ENCODE results near the gene ATP6V1F.

DNA sequence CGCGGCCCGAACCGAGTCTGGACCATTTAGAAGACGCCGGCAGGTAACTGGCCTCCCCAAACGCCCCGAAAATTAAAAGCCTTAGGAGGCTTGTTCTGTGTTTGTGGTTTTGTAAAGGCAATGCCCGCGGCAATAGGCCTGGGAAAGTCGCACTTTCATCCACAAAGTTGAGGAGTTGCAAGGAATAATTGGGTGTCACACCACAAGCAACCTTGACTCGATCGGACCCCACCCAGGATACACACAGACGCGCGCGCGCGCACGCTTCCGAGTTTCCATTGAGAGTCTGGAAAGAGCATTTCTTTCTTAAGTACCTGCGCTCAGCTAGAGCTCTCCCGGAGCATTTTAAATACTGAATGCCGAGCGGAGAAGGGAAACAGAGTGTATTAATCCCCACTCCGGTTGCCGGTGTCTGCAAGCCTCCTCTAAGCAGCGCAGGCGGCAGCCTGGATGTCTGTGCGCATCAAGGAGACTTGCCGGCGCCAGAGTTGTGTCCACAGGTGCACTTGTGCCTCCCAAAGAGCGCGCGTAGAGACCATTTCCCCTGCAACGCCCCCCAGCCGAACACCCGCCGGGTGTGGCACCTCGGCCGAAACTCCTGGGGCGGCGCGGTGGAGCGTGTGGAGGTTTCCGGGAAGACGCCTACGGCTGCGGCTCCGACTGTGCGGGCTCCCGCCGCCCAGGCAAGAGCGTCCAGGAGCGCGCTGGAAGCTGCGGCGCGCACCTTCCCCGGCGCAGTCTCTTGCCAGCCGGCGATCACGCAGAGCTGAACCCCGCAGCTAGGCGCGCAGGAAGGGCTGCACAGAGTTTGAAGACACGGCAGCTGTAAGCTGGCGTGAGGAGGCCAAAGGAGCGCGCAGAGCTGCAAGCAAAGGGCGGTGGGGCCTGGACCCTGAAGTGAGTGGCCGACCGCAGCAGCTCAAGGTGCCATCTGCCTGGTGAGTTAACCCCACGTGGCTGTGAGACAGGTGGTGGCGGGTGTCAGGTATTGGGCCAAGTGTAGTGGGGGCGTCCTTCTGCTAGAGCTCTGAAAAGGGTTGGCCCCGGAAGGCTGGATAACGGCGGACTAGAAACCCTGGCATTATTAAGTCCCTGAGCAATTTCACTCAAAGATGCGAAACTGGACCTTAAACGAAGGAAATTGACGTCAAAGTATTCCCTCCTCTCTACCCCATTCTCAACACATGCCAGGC, 1.2 kb upstream of the FEZF1 start:
- RRBS = 18% methylated on average over 21 of the region's 83 CpGs

DNA sequence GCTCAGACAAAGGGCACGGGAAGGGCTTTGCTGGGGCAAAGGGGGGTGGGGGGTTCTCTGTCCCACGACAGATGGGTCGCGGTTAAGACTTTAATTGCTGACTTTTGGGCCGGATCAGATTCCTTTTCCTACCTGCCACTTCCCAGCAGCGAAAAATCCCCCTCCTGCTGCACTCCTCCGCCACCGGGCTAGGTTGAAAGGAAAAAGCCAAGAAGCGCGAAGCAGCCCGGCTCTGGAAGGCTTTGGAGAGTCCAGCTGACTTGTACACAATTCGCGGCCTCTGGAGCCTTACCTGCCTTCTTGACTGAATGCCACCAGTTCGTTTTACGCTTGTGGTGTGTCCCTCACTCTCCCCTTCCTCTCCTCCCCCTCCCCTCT, 2.6 kb upstream of the FEZF1 start:
- RRBS = 19% methylated on average over 3 of the region's 15 CpGs

- RRBS = no CpG with 5 or more reads among the region's 1 CpG
Measured at GRCh38 chr7:123512969-123513452, 21.4 kb downstream of the IQUB start.

DNA sequence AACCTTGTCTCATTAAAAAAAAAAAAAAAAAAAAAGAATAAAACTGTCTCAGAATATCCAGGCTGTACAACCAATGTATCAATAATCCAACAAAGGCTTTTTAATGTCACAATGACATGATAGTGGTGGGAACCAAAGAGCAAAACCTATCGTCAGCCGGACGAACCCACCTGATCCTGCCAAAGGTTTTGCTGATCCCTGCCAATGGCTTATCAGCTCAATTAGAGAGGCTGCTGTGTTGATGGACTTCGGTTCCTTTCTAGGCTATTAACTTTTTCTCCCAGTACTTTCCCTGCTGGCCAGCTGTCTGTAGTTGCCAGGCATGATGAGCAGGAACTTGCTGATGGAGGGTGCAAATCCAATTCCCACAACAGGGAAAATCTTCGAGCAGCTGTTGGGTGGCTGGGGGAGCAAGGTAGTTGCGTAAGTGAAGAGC, 2.3 kb downstream of the LMOD2 start:
- RRBS = no CpG with 5 or more reads among the region's 6 CpGs

GRCh38 chr7:124952495-124952928, 22.9 kb upstream of the POT1 start:
- RRBS = no CpG with 5 or more reads among the region's 4 CpGs

GRCh38 chr7:127731369-127731693, 79.3 kb downstream of the SND1 start:
- RRBS = no CpG with 5 or more reads among the region's 6 CpGs

- RRBS = no CpG with 5 or more reads among the region's 6 CpGs
Measured at GRCh38 chr7:127995052-127995806, 36.0 kb downstream of the LRRC4 start.

GRCh38 chr7:128032741-128033274, 1.6 kb upstream of the LRRC4 start:
- RRBS = 86% methylated on average over 7 of the region's 22 CpGs

DNA sequence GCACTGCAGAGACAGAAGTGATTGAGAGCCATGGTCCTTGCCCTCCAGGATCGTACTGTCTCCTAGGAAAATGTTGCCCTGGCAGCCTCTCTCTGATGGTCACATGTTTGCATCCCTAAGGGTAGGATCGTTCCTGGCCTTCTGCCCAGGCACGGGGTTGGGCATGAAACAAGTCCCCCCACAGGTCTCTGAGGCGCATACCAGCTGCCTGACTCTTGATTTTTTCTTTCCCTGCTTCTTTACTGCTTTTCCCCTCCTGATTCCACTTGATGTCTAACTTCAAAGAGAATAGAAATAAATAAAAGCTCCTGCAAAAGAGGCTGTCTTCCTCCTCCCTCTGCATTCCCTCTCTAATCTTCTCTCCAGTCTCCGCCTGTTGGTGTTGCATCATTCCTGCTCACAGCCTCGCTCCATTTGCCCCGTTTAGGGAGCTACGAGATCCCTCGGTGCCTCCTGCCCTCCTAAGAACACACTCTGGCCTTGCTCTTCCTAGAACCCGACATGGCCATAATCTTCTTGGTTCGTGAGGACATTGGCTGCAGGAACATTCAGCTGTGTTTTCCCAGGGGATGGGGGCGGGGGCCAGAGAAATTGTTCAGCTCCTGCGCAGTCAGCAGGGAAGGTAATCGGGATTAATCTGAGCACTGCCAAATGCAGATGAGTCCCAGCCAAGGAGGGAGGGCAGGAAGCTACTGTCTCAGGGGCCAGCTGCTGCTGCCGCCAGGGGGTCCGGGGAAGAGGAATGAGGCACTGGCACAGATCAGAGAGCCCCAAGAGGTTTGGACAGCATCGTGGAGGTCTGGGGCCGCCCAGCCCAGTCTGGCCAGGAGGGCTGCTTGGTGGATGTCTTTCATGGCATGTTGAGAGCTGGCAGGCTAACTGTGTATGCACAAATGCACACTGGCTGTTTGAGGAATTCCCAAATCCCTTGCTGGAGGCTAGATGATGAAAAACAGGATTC, 26.1 kb downstream of the LEP start:
- RRBS = no CpG with 5 or more reads among the region's 18 CpGs

- RRBS = 31% methylated on average over 7 of the region's 48 CpGs
Measured at GRCh38 chr7:128271333-128272077, 30.4 kb downstream of the LEP start.

- RRBS = no CpG with 5 or more reads among the region's 3 CpGs
Measured at GRCh38 chr7:128338483-128339064, 5.1 kb downstream of the RBM28 start.

DNA sequence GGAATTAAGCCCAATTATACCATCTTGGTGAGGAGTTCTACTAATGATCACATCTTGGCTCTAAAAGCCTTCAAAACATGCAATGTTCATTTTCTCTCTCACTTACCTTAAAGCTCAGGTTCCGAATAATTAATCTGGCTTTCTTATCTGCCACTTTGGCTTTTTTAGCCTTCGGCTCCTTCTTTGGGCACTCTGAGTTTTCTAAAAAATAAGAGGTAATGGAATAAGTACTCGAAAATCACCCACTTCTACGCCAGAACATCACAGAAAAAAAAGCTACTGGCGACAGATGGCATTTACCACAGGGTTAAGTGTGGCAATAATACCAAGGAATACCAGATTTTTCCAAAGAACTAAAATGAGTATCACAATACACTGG, 4.6 kb downstream of the RBM28 start:
- RRBS = no CpG with 5 or more reads among the region's 5 CpGs

DNA sequence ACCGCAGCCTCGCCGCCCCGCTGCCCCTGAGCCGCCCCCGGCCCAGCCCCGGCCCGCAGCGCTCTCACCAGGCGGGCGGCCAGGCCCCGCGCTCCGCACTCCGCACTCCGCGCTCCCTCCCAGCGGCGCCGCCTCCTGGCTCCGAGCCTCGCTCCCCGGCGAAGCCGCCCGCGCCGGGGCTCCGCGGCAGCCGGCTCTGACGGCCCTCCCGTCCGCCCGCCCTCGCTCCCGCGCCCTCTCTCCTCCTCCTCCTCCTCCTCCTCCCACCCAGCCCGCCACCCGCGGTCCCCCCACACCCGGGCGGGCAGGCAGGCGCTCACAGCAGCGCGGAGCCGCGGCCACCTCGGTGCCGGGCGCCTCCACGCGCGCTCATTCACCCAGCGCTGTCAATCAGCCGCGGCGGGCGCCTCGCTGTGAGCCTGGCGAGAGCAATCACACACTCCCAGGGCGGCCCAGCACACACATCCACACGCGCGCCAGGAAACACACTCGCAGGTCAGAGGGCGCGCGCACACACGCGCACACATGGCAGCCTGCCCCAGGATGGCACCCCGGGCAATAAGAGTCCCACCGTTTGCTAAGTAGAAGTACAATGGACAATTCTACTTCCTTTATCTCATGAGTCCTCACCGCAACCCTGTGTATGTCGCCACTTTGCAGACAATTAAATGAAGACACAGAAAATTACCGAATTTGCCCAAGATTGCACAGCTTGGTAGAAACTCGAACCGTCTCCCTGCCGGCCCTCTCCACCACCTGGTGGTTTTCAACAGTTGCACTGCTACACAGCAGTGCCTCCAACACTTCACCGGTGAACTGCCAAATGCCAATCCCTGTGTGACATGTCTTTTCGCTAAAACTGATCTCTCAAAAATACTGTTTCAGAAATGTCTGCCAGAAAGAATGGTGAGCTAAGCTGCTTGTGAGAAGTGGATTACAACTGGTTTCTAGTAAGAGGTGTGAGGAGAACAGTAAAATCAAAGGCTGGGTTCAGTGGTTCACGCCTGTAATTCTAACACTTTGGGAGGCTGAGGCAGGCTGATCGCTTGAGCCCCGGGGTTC, 18.1 kb upstream of the RBM28 start:
- RRBS = 4% methylated on average over 17 of the region's 84 CpGs

GRCh38 chr7:128437676-128438108, 18.0 kb upstream of the HILPDA start:
- RRBS = no CpG with 5 or more reads among the region's 4 CpGs

- RRBS = no CpG with 5 or more reads among the region's 9 CpGs
Measured at GRCh38 chr7:128591670-128592536, 80.2 kb upstream of the GARIN1A start.

GRCh38 chr7:128840407-128841018, 10.3 kb downstream of the FLNC start:
- RRBS = no CpG with 5 or more reads among the region's 18 CpGs

DNA sequence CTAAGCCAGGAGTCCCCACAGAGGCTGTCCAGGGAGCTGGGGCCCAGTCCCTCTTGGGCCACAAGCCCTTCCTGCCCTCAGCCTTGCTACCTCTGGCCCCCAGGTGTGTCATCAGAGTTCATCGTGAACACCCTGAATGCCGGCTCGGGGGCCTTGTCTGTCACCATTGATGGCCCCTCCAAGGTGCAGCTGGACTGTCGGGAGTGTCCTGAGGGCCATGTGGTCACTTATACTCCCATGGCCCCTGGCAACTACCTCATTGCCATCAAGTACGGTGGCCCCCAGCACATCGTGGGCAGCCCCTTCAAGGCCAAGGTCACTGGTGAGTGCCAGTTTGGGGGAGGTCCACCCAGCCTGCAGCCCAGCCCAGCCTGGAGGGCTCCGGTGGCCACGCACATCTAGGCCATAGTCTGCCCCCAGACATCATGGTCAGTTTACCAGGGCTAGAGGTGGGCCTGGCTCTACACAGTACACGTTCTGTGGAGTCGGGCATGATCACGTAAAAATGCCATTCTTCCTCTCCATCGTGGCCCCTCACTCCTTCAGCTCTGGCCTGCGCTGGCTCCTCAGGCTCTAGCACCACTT, 5.5 kb upstream of the ATP6V1F start:
- RRBS = no CpG with 5 or more reads among the region's 13 CpGs

DNA sequence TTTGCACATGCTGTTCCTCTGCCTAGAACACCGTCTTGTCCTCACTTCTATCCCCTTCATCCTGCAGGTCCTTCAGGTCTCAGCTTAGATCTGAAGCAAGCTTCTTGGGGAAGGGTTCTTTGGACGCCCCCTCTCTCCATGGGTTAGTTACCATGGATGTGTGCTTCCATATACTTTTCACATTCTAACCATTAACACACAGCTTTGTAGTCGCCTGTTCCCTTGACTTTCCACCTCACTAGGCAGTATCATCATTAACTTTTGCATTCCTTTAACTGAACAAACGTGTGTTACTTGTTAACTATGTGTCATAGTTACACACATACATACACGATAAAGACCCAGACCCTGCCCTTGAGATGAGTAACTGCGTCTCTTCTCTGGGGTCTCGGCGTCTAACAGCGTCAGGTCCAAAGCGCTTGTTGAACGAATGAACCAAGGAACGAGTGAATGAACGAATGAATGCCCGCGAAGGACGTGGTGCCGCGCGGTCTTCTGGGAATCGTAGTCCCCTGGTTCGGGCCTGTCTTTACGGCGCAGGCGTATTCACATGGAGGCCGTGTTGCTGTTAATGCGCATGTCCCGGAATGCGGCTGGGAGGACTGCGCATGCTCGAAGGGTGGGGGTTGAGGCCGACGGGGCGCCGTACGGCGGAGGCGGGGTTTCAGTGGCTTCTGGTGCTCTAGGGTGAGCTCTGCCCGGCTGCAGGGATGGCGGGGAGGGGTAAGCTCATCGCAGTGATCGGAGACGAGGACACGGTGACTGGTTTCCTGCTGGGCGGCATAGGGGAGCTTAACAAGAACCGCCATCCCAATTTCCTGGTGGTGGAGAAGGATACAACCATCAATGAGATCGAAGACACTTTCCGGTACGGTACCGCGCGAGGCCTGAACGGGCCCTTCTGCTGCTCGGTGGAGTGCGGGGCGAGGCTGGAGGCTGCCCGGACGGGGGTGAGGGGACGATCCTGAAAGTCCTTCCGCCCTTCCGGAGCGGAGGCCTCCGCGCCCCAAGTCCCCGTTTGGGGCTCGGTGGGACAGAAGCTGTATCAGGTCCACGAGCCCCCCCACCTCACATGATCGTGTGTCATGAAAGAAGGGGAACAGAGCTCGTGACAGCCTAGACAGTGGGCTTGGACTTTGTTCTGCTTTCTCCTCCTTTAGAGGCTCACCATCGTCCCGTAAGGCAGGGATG, at the start of gene ATP6V1F:
TSS of gene ATP6V1F (plus strand) at position 662 of the 1,191 bp plus-strand sequence.
- RRBS = 1% methylated on average over 10 of the region's 70 CpGs

GRCh38 chr7:128865143-128866316, 600 bp upstream of the ATP6V1FNB start:
- RRBS = no CpG with 5 or more reads among the region's 24 CpGs